Gastrocnemius medialis (tissue), 3 donors: ENCODE measurements around a stretch of chr2.

- PRO-cap: no peak
- RAMPAGE, long total RNA, 3 experiments: no peak in any of the 3 experiments
Observed at GRCh38 chr2:242002695-242003229, 102.5 kb upstream of the FAM240C start.

DNA sequence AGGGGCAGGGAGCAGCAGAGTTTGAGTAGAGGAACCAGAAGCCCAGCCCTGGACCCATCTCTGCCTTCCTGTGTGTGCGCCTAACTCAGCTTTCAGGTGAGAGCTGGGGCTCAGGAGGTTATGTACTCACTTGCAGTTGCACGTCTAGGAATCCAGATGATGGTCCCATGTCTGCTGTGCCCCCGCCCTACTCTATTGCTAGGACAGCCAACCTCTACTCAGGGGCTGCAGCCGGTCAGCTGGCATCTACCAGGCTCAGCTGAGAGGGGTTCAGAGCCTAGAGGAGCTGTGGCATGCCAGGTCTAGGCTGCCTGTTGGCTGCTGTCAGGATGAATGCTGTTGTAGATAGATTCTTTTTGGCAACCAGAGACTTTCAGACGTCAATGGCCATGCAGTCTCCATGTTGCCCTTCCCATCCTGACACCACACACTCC lies 183.7 kb upstream of the FAM240C start:
- PRO-cap: no peak
- RAMPAGE, long total RNA, 3 experiments: no peak in any of the 3 experiments